A673 (cell line): ENCODE data around the gene PPM1F.

- PRO-cap = no peak
Measured at GRCh38 chr22:20738492-20739118, 35.3 kb upstream of the SERPIND1 start.

DNA sequence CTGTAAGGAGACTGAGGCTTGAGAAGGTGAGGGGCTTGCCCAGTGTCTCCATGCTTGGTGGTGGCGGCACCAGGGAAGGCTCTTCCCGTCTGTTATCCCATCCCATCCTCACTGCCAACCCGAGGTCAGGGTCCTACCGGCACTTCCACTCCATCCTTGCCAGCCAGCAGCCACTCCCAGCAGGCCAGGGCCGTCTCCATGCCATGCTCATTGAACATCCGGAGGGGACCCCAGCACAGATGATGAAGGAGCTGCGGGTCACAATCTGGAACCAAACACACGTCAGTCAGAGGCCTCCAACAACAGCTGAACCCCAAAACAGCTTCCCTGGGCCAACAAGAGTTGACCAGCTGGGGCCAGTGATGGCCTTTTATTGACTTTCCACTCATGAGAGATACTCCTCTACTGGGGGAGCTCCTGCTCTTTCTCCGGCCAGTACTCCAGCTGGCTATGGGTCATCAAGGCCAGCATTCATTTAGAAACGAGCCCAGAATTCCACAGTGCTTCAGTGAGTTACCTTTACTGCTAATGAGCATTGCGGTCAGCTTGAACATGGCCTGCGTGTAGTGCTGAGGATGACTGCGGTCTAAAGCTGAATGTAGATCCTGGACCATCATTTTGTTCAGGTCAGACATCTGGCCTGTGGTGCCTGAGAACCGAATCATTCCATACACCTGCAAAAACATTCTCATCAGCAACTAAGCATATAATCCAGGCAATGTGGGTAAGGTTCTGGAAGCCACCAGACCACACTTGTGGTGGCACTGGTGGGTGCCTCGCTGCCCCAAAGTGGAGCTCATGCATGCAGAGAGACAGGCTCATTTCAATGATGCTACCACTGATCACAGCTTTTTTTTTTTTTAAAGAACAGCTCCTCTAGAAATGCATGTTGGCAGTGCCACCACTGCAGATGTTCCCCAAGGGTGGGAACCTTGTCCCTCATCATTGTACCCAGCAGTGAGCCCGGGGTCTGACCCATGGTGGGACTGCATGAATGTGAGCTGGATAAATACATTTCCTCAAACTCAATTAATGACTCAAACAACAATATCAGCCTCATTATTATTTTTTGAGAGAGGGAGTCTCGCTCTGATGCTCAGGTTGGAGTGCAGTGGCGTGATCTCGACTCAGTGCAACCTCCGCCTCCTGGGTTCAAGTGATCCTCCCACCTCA is 31.4 kb upstream of the SERPIND1 start:
- PRO-cap = no peak

- PRO-cap = no peak
Measured at GRCh38 chr22:20799542-20800015, 25.7 kb downstream of the SERPIND1 start.

DNA sequence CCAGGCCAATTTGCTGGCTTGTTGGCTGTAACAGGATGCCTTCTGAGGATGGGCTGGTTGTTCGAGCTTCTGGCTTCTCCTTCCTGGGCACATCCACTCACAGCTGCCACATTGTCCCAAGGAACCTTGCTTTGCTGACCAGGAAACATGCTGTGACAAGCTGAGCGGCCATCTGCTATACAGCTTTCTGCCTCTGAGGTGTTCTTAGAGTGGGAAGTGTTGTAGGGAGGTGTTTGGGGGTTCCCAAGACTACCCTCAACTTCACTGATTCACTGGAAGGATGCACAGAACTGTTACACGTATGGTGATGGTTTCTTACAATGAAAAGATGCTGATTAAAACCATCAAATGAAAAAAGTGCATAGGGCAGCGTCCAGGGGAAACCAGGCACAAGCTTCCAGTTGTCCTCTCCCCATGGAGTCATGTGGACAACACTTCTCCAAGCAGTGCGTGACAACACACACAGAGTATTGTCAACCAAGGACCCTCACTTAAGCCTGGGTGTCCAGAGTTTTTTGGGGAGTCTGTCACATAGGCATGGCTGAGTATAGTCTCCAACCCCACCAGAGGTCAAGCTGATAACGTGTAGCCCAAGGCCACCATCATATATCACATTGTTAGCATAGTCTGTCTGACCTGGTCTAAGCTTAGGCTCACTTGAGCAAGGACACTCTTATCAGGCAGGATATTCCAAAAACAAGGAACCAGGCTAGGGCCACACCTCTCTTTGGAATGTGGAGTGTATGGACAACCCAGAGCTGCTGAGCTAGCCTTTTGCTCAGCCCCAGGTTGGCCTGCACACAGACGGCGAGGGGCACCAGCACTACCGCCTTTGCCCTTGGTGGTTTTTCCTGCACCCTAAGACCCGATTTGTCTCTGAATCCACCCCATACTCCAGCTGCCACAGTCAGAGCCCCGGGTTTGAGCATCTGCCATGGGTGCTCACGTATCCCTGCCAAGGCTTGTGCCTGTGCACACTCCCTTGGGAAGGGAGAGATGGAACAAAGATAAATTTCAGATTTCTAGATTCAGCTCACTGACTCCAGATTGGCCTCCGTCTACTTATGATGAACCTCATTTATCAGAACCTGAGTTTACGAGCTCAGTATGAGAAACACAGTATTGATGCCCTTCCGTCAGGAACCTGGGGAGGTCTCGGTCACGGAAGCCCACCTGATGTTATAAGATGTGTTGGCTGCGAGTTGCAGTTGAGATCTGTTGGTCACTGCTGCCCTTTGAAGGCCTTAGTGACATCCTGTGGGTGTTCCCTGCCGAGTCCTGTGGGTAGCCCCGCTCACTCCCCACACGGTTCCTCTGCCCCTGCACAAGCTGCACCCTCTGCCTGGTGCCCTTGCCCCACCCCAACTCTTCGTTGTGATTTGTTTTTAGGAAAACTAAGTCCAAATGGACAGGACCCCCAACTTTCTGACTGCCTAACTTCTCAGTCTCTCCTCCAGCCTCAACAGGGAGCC is 7.1 kb downstream of the SNAP29 start:
- PRO-cap = no peak

DNA sequence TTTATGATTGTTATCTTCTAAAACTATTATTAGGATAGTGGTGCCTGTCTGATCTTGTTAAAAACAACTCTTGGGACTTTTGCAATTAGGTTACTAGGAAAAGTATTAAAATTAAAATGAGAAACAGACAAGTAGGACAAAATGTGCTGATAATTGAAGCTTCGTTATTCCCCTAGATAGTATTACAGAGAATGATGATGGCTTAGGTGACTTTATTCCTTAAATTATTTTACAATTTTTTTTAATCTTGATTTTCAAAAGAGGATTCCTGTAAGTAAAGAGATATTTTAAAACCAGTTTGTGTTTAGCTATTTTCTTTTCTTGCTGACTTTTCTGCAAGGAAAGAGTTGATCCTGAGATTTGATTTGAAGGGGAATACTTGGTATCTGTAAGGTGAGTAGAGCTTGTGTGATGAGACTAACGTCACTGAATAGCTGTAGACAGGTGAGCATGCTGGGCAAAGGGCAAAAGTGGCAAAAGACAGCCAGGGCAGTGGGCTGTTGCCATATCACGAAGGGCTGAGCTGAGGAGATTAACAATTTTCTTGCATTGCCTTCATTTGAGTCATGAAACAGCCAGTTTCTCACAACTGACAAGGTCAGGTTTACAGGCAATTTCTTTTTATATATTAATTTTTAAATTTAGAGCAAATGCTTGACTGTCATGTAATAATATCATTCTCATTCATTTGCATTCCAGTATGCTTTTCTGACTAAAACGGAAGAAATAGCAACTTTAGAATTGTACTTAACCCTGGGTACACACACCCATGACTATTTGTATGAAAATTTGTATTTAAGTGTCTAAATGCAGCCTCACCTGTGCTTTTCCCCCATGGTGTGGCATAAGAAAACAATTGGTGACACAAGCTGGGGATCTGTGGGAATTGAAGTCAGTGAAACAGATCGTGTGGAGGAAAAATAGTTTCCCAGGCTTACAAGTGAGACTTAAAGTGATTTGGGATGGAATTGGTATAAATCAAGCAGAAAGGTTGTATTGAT is 21.1 kb downstream of the CRKL start:
- PRO-cap = no peak

DNA sequence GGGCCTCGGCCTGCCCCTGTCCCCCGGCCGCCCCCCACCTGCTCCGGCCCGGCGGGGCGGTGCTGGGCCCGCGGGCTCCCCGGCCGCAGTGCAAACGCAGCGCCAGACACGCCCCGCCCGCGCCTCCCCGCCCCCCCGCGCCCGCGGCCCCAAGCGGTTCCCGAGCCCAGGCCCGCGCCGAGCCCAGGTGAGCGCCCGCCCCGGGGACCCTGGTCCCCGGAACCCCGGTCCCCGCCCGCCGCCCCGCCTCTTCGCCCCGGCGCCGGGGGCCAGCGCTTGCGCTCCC is 2.1 kb upstream of the AIFM3 start:
- PRO-cap = no peak

- PRO-cap = no peak
Measured at GRCh38 chr22:21467890-21468951, 1.0 kb downstream of the TMEM191C start.

- PRO-cap = no peak
Measured at GRCh38 chr22:21598874-21599915, 30.6 kb downstream of the YDJC start.

DNA sequence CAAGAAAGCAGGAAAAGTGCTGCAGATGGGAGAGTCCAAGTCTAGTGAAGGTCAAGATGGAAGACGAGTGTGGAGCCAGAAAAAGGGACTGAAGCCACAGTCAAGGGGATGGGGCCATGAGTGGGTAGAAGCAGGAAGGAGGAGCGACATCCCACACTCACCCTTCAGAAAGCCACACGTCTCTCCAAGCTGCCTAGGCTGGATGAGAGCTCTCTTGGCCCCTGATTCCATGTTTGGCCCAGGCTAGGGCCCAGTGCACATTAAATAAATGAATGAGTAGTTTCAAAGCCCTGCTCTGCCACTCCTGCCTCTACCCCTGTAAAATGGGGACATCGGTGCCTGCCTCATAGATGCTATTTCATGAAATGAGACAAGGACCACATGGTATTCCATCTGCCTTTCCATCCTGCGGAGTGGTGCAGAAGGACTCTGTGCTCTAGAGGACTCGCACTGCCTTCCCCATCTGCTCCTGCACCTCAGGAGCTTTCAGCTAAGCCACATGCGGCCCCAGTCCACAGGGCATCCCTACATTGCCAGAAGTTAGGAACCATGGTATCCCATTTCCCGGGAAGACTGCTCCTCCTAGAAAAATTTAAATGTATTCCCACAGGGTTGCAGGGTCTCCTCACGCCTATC is 2.8 kb downstream of the YDJC start:
- PRO-cap = no peak

DNA sequence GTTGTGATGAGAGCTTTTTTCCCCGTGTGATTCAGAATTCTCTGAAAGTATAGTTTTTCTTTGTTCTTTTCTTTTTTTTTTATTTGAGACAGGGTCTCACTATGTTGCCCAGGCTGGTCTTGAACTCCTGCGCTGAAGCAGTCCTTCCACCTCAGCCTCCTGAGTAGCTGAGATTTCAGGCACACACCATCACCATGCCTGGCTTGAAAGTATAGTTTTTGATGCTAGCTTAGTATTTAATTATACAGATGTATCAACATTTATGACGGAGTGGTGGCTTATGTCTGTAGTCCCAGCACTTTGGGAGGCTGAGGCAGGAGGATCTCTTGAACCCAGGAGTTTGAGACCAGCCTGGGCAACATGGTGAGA is 5.7 kb downstream of the PPIL2 start:
- PRO-cap = no peak

DNA sequence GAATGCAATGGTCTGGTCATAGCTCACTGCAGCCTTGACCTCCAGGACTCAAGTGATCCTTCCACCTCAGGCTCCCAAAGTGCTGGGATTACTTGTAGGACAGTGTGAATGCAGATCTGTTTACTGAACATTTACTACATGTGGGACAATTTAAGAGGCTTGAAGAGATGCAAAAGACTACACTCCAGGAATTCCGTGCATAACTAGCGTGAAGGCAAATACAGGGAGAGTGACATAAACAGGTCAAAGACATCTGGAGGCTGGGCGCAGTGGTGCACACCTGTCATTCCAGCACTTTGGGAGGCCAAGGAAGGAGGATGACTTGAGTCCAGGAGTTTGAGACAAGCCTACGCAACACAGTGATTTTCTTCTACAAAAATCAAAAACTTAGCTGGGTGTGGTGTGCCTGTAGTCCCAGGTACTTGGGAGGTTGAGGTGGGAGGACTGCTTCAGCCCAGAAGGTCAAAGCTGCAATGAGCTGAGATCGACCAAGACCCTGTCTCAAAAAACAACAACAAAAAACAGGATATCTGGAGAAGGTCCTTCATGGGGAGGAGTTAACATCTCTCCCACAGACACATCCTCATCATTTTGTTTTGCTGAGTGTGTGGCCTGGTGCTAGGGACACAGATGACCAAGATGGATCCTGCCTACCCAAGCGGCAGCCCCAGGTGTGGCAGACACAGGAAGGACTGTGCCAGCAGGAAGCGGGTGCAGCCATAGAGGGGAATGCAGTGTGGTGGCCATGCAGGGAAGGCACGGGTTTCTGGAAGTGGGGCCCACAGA is 33.9 kb downstream of the YPEL1 start:
- PRO-cap = no peak

GRCh38 chr22:21764064-21764544 is 28.5 kb upstream of the YPEL1 start:
- PRO-cap = no peak

GRCh38 chr22:21799508-21800586 is 64.3 kb upstream of the YPEL1 start:
- PRO-cap = no peak

- PRO-cap = no peak
Measured at GRCh38 chr22:21803026-21803625, 64.3 kb downstream of the MAPK1 start.

- PRO-cap = no peak
Measured at GRCh38 chr22:21817026-21817820, 50.2 kb downstream of the MAPK1 start.

DNA sequence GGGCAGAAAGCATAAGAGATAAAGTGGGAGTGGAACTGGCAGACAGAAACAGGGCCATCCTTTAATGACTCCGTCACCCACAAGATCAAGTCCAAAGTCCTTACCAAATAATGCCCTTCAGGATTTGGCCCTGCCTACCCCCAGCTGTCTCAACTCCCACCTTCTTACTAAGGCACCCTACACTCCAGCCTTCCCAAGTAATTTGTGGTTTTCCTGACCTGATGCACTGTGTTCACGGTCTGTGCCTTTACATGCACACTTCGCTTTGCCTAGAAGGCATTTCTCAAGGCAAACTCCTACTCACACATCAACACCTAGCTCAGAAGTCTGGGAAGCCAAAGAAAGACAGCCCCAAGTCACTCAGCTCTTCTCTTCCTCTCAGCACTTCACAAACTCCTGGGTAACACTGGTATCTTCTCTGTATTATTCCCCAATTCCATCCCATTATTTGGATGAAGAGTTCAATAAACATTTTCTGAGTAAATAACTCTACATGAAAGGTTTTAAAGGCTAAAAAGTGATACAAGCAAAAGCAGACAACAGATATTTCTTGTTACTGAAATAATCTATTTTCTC is 5.9 kb downstream of the MAPK1 start:
- PRO-cap = no peak

GRCh38 chr22:21918219-21918926 is 34.3 kb downstream of the PPM1F start:
- PRO-cap = no peak

DNA sequence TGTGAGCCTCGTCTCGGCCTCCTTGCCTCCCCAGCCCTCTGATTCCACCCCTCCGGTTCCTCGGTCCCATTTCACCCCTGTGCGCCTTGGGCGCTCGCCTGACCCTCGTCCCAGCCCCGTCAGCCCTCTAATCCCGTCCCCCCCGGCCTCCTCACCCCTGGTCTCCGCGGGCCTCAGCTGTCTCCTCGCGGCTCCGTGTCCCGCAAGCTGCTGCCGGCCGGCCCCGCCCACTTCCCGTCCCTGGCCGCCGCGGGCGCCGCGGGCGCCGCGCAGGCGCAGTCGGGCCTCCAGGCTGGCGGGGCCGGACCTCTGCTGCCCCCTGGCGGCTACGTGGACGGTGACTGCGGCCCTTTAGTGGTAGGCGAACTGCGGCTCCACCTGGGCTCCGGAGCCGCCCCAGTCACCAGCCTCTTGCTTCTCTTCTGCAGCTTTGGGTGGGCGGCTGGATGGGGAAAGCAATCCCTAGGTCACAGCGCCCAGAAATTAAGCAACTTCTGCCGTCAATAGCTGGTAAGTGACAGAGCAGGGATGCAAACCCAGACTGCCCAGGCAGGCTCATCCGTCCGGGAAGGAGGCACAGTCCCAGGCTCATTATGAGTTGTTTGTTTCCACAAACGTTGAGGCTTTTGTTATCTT is at the start of gene PPM1F:
TSS of gene PPM1F (minus strand) at position 212 of the 636 bp plus-strand sequence.
- PRO-cap = bidirectional peak, plus-strand start at position 335 of the sequence, minus-strand start at position 212 of the sequence

GRCh38 chr22:21958338-21959102 is 5.9 kb upstream of the PPM1F start:
- PRO-cap = no peak

- PRO-cap = no peak
Measured at GRCh38 chr22:21964618-21965232, 12.1 kb upstream of the PPM1F start.